ENCODE results near the genes EXOC4 and BPGM.

DNA sequence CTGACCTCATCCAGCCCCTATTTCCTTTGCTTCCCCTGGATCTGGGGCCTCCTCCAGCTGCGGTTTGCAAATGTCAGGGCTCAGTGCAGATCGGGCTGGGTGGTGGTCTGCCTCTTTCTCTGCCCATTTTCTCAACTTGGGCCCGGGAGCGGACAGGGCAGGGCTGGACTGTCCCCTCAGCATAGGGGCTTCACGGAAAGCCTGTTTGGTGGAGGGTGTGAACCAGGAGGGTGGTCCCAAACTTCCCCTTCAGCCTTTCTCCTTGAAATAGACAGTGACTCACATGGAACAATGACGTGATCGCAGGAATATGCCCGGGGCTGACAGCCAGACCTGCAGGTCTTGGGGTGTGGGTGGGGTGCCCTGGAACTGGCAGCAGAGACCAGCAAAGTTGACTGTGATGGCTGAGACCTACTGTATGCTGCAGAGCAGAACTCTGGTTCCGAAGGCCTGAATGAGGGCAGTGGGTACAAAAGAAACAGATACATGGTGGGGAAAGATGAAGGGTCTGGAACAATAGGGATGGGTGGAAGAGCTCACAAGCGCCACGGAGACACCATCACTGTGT is 73.0 kb upstream of the PODXL start:
- RRBS = no CpG with 5 or more reads among the region's 11 CpGs

DNA sequence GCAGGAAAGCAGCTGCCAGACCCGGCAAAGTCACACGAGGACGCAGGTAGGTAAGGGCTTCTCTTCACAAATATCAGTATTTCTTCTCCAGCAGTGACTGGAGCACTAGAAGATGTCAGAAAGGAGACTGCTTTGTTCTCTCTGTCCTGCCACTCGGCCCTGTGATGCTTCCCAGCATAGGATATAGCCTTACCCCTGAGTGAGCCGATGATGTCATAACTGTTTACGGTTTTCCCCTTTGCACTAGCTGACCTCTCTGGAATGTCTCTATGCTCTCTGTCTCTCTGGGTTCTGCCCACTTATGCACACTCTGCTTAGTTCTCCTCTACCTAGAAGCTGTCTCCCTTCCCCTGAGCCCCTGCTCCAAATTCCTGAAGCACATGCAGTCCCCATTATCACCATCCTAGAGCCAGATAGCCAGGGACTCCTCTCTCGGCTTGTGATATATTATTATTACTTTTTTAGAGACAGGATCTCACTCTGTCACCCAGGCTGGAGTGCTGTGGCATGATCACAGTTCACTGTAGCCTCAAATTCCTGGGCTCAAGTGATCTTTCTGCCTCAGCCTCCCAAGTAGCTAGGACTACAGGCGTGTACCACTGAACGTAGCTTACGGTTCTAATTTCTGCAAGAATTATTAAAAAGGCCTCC is 167.6 kb upstream of the PODXL start:
- RRBS = no CpG with 5 or more reads among the region's 10 CpGs

GRCh38 chr7:132402233-132402490 is 174.1 kb downstream of the PLXNA4 start:
- RRBS = no CpG with 5 or more reads among the region's 3 CpGs

- RRBS = no CpG with 5 or more reads among the region's 4 CpGs
Measured at GRCh38 chr7:132451219-132451594, 125.1 kb downstream of the PLXNA4 start.

- RRBS = no CpG with 5 or more reads among the region's 1 CpG
Measured at GRCh38 chr7:132929440-132929884, 152.4 kb downstream of the CHCHD3 start.

- RRBS = no CpG with 5 or more reads among the region's 6 CpGs
Measured at GRCh38 chr7:132940625-132941669, 140.9 kb downstream of the CHCHD3 start.

DNA sequence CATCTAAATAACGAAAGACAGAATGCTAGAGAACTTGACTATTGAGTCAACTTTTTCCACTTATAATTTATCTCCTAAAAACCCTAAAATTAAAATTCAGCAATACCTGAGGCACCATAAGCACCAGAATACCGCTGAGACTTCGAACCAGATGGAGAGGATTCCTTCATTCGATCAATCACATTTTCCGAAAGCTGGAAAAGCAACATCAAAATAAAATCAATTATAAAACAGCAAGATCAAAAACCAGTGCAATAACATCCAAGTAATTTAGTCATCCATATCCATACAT is 11.9 kb downstream of the CHCHD3 start:
- RRBS = no CpG with 5 or more reads among the region's 5 CpGs

- RRBS = no CpG with 5 or more reads among the region's 25 CpGs
Measured at GRCh38 chr7:133252695-133253512, at the start of gene EXOC4. TSS of gene EXOC4 (plus strand) at chr7:133253078.

DNA sequence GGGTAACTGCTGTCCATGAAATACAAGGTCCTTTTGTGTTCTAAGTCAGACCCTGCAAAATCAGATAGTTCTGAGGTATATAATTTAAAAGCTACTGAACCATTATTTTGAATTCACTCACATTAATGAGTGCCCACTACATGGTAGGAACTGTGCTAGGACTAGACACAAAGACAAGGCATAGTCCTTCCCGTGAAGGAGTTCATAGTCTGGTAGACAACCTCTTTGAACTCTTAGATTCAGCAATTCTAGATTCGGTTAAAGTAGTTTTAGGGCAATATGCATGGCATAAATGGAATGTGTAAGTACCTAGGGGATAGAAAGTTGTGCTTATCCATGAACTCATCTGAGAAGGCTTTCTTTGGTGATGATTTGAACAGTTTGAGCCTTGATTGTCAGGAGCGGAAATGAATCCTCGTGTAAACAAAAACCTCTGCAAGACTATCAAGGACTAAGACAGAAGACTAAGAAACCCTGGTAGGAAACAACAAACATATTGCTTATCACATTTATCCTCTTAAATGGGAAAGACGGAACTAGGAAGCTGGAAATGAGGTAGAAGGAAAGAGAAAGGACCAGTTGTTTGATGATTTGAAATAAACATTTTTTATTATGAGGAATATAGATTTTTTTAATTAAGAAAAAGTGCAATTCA is 359.3 kb upstream of the LRGUK start:
- RRBS = no CpG with 5 or more reads among the region's 5 CpGs

- RRBS = no CpG with 5 or more reads among the region's 4 CpGs
Measured at GRCh38 chr7:134429470-134429715, 29.5 kb downstream of the AKR1B1 start.

DNA sequence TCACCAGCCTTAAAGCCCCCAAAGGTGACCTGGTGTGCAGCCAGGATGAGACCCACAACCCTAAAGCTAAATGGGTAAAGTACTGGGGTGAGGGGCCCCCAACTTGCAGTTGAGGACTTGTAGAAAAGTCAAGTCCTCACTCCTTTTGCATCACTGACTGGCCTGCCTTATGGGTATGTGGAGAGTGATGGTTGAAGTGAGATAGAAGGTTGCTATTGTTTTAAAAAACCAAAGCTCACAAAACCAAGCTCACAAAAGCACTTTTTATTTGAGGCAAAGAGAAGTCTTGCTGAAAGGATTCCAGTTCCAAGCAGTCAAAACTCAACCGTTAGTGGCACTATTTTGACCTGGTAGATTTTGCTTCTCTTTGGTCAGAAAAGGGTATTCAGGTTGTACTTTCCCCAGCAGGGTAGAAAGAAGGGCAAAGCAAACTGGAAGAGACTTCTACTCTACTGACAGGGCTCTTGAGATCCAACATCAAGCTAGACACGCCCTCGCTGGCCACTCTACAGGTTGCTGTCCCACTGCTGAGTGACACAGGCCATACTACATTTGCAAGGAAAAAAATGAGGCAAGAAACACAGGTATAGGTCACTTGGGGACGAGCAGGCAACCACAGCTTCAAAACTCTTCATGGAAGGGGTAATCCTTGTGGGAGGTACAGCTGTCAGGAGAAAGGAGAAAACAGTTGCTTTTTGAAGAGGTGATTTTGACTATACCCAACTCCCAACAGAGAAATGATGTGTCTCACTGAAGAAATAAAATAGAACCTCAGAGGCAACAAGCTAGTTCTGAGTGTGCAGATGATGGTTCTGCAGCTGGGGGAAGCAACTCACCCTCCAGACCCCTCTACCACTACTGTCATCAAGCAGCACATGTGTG is 16.6 kb downstream of the AKR1B1 start:
- RRBS = no CpG with 5 or more reads among the region's 4 CpGs

DNA sequence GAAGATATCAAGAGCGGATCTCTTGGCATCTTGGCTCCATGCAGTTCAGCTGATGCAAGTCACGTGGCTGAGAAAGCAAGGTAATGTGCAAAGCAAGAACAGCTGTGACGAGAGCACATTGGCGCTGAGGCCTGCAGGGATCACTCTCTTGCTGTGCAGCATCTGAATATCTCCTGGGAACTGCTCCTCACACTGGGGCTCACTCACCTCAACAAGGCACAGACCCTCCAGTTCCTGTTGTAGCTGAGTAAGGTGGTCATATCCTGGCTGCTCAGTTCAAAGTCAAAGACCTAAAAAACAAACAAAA is 13.9 kb downstream of the AKR1B1 start:
- RRBS = no CpG with 5 or more reads among the region's 4 CpGs

GRCh38 chr7:134502387-134502938 is 24.9 kb upstream of the AKR1B10 start:
- RRBS = no CpG with 5 or more reads among the region's 2 CpGs

GRCh38 chr7:134546948-134547350 is 2.0 kb upstream of the AKR1B15 start:
- RRBS = no CpG with 5 or more reads among the region's 1 CpG

DNA sequence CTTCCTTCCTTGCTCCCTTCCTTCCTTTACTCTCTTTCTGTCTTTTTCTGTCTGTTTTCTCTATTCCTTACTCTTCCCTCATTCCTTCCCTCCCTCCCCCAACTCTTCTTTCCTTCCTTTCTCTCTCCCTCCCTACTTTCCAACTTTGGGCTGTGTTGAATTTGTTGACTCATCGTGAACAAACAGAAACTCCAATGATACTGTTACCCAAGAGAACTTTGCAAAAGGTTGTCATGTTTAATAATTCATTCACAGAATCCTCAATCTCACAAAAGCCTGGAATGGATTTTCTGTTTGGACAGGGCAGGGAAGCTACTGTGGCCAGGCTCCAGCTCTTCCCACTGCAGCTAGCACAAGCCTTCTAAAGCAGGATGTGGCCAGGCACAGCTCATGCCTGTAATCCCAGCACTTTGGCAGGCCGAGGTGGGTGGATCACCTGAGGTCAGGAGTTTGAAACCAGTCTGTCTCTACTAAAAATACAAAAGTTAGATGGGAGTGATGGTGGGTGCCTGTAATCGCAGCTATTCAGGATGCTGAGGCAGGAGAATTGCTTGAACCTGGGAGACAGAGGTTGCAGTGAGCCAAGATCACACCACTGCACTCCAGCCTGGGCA is 14.1 kb downstream of the AKR1B15 start:
- RRBS = no CpG with 5 or more reads among the region's 3 CpGs

GRCh38 chr7:134646653-134647613 is at the start of gene BPGM:
TSS of gene BPGM (plus strand) at chr7:134646853.
- RRBS = 1% methylated on average over 10 of the region's 31 CpGs

DNA sequence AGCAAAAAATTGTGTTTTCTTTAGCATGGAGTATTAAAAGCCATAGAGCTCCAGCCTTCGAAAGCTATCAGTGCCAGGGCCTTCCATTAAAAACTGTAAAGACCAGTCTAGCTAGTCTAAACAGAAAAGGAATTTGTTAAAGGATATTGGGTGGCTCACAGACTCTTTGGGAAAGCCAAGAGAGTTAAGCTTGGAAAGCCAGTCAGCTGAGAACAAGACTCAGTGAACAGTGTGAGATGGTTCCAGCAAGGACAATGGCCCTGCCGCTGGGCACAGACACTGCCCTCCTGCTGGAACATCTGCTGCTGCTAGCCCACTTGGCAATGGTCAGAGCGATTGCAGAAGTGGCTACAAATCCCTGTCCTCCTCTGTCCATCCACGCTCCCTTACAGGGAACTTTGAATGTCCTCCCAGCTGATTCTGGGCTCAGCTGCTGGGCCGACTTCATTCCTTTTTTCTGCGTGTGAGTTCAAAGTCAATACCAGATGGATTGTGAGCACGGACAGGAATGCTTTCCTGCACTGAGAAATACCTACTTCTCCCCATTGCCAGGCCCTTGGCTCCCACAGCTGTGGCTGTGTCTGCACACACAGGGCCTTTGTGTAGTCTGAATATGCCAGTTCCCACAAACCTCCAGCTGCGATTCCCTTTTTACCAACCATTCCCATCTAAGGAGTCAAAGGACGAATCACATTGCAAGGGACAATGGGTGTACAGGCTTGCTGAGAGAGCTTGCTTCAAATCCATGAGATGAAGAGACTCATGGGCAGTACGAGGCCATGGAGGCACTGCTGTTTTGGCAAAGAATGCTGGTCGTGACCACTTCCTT is 44.0 kb downstream of the BPGM start:
- RRBS = no CpG with 5 or more reads among the region's 11 CpGs

GRCh38 chr7:134695340-134695857 is 48.7 kb downstream of the BPGM start:
- RRBS = no CpG with 5 or more reads among the region's 8 CpGs

GRCh38 chr7:134703777-134704153 is 57.1 kb downstream of the BPGM start:
- RRBS = no CpG with 5 or more reads among the region's 6 CpGs

DNA sequence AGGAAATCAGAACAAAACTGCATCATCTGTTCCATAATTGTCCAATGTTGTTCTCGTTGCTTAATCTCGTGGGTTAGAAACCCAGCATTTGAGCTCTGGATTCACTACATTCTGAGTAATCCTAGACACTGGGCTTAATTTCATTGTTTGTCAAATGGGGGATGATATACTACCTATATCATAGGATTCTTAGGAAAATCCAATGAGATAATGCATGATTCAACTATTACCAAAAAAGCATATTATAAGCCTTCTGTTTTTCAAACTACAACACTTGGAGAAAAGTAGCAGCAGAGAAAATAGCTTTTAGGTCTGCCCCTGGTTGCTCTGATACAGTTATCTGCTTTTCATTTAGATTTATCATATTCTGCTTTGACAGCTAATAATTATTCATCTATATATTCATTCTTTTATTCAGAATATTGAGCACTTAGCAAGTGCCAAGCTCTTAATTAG is 49.1 kb downstream of the CALD1 start:
- RRBS = no CpG with 5 or more reads among the region's 2 CpGs

Measured in BE2C (cell line).